Endodermal cell (in vitro differentiated cells): ENCODE measurements around a stretch of chr6.

GRCh38 chr6:43570712-43571452, 5.0 kb downstream of the XPO5 start:
- PRO-cap = no peak

DNA sequence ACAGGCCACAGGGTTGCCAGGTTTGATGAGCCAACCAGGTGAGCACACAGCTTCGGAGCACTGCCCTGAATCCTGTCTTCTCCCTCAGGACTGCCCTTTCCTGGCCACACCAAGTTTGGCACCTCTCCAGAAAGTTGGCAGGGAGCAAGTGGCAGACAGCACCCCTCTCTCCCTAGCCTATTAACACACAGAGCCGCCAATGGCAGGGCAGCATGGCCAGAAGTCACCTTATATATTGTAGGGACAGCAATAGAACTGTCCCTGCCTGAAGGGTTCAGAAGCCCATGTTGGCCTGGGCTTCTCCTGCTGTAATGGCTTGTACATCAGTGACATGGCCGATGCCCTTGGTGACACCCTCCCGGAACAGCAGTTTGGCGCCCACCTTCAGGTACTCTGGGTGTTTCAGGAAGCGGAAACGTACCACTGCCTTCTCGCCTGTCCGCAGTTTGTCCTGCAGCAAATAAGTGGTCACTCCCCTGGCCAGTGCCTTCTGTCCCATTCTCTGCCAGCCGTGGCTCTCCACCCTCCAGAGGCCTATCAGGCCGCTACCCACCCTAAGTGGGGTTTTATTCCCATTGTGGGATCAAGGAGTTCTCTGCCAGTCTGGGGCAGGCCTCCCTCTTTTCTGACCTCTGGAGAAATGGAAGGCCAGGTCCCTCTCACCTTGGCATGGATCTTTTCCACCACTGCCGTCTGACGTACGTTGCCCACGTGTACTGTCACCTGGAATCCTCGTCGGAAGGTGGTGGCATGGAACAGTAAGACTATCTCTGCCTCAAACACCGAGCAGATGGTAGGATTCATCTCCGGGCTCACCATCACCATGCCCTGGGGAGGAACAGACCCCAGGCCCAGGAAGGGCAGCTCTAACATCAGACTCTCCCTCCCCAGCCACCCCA, 7.5 kb downstream of the GTPBP2 start:
- PRO-cap = no peak

GRCh38 chr6:43667083-43668032, 20.2 kb downstream of the MRPS18A start:
- PRO-cap = no peak

DNA sequence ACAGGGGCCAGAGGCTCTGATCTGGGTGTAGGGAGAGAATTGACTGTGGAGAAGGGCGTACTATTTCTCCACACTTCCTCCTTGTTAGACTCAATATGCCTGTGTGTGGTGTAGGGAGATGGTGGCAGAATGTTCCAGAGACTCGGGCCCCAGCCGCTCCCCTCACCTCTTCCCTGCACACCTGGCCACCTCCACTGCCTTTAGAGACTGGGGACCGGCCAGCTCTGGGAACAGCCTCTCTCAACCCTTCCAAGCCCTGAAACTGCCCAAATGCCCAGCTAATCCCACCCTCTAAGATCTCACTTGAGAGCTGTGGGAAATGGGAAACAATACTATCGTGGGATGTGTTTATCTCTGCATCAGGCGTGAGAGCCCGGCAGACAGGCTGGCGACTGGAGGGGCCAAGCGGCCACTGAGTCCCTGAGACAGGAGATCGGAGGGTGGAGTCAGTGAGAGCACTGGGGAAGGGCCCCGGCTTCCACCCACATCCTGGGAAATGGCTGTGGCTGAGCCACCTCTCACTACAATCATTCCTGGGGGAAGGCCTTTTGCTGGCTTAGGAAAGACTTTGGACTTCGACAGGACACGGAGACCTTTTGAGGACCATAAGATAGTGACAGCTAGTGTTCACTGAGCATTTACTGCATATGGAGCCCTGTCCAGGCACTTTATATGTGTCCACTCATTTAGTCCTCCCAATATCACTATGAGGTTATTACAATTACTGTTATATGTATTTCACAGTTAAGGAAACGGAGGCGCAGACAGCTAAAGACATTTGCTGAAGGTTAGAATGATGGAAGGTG, 31.0 kb upstream of the MRPS18A start:
- PRO-cap = bidirectional peak, plus-strand start at position 431 of the sequence, minus-strand start at position 264 of the sequence

GRCh38 chr6:43771222-43771405, 1.1 kb downstream of the VEGFA start:
- PRO-cap = no peak

GRCh38 chr6:43785562-43785875, 15.5 kb downstream of the VEGFA start:
- PRO-cap = no peak

GRCh38 chr6:43803857-43805182, 34.3 kb downstream of the VEGFA start:
- PRO-cap = no peak

DNA sequence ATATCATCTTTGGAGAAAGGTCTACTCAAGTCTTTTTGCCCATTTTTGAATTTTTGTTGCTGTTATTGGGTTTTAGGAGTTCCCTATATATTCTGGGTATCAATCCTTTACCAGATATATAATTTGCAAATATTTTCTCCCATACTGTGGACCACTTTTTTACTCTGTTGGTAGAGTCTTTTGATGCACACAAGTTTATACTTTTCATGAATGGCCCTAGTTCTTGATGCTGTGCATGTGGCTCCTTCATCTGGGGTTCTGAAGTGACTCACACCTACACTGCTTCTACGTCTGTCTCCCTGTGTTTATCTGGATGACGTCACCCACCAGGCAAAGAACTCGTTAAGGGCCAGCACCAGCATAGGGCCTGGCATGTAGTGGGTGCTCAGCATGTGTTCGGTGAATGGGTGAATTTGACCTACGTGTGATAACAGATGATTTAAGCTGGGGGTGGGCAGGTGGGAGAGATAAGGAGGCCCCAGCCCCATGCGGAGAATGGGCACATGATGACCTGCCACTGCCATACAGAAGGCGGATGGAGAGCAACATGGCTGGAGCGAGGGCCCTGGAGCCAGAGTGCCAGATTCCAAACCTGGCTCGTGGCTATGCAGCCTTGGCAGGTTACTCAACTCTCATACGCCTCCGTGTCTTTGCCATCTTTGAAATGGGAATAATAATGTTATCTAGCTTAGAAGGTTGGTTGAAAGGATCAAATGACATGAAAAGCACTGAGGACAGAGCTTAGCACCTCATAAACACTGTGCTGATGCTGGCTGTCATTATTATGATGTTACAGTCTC, 39.4 kb downstream of the VEGFA start:
- PRO-cap = no peak

DNA sequence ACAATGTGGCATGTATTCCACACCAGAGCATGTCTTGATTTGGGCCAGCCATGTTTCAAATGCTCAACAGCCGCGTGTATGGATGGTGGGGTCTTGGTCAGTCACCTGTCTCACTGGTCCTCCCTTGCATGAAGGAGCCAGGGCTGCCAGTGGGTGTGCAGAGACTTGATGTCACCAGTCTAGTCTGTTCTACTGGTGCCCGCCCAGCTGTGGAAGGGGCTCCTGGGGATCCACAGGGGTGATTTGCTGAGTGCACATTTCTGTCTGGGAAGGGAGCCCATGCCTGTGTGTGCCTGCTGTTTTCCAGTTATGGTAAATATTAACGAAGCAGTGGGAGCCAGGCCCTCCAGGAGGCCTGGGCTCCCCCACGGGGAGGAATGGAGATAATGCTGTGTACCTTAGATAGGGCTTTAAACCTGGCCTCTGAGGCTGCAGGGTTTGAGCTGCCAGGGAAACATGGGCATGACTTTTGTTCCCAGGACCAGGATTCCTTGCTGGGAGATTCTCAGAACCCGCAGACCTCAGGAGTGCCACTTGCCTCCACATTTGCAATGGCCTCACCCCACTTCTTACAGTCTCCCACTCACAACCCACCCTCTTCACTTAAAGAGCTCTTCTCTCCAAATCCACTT, 54.0 kb downstream of the VEGFA start:
- PRO-cap = no peak

DNA sequence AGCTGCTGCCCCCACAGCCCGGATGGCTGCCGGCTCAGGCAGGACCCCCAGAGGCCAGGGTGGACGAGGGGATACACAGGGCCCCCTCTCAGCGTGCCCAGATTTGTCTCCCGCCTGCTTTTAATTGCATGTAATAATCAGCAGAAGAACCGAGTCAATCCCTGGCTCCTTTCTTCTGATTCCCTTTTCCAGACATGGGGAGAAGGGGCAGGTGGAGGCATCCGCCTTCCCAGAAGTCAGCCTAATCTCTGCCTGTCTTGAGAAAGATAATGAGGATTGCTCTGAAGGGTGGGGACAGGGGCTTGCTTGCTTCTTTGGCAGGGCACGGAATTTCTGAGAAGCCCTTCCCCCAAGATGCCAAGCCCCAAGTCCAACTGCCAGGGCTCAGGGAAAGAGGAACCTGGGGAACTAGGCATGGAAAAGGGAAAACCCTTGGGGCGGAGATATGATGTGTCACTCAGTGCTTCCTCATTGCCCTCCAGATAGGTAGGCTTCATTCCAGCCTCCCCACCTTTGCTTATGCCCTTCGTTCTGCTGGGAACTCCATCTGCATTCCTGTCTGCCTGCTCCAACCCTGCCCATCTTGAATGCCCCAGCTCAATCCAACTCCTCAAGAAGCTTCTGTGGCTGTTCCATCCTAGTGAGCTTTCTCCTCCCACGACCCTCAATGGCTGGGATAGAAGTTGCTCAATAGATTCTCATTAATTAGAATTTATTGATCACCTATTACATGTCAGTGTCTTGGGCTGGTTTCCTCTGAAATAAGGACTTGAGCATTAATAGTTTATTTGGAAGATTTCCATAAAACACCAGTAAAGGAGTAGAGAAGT, 61.1 kb downstream of the VEGFA start:
- PRO-cap = no peak

- PRO-cap = no peak
These were observed 130.0 kb downstream of the MRPL14 start for GRCh38 chr6:43997103-43997811.

- PRO-cap = no peak
These were observed 116.5 kb downstream of the MRPL14 start for GRCh38 chr6:44010733-44011269.

DNA sequence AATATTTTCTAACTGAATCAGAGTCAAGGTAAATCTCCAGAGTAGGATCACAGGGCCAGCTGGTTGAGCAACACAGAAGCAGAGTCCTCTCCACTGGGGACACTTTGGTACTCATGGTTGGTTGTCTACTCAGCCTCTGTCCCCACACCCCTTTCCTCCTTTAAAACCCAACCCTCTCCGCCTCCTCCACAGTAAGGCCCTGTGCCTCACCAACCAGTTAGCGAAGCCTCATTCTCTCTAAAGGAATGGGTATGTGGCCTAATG, 92.2 kb downstream of the MRPL14 start:
- PRO-cap = no peak

- PRO-cap = no peak
These were observed 77.8 kb downstream of the MRPL14 start for GRCh38 chr6:44049314-44049914.

DNA sequence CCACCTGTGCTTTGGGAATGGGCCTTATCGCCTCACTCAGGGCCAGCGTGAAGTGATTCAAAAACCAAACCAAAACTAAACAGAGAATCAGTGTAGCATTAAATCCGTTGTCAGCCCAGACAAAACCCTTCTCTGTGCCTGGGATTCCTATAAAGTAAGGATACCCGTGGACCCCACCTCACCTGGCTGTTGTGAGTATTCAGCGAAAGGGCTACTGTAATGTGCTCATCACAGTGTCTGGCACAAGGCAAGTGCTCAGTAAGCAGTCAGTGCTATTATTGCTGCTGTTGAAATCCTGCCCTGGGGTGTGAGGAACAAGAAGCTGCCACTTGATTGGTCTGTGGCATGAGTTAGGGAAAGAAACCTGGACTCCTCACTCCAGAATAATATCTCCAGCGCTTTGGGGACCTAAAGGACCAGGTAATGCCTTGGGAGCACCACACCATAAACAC, 66.7 kb downstream of the MRPL14 start:
- PRO-cap = no peak

DNA sequence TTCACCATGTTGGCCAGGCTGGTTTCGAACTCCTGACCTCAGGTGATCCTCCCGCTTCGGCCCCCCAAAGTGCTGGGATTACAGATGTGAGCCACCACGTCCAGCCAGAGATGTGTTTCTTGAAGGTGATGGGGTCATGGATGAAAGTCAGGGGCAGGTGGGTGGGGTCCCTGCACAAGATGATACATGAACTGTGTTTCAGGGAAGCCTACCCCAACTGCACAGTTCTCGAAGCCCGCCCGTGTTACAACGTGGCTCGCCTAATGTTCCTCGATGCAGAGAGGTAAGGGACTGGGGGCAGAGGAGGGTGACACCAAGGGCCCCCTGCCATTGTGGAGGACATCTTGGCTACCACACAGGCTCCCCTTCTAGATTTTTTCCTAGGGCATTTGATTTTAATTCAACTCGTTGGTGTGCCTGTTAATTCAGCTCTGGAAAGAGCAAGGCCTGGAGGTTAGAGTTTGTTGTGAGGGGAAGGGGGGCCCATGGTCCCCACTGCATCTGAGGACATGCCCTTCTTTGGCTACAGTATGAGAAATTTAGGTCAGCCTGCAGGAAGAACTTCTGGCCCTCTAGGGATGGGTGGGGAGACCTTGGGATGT, 11.9 kb upstream of the CAPN11 start:
- PRO-cap = no peak

DNA sequence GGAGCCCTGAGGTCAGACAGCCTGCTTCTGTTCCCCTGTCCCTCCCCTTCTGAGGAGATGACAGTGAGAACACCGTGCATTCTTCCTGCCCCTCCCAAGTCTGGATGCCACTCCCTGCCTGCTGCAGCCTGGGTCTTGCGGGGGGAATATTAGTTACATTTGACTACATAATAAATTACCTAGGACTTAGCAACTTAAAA, 11.3 kb downstream of the CAPN11 start:
- PRO-cap = no peak

- PRO-cap = unidirectional peak, minus-strand start at chr6:44221637
These were observed 1.9 kb upstream of the SLC29A1 start for GRCh38 chr6:44221149-44222175.

DNA sequence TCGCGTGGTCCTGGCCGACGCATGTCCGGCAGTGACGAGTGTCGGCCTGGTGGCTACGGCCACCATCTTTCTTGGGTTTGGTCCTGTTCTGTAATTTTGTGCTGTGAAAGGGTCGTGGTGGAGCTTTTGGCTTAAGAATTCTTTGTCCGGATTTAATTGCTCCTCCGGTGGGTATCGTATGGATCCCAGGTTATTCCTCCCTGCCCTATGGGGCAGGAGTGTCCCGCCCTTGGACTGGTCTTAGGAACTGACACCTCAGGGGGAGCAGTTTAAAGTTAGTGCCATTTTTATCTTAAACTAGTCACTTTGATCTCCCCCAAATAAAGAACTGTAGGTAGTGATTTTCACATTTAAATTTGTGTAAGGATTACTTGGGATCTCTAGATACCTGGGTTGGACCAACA, 1.0 kb downstream of the HSP90AB1 start:
- PRO-cap = bidirectional peak, plus-strand start at position 31 of the sequence, minus-strand start outside the sequence

DNA sequence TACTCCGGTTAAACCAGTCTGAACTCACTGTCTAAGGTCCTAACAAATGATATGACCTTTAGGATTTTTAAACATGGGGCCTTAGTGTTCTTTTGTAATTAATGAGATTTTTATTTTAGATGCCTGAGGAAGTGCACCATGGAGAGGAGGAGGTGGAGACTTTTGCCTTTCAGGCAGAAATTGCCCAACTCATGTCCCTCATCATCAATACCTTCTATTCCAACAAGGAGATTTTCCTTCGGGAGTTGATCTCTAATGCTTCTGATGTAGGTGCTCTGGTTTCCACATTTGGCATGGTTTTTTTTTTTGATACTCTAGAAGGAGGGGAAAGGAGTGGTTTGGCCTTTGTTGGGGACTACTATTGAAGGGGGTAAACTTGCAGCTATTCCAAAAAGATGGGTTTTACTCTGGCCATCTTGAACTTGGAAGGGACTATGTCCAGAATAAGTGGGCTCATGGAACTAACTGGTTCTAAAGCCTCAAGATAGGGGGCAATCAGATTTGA, 1.7 kb downstream of the HSP90AB1 start:
- PRO-cap = no peak